SJSA1 (cell line): ENCODE measurements around a stretch of chr6.

DNA sequence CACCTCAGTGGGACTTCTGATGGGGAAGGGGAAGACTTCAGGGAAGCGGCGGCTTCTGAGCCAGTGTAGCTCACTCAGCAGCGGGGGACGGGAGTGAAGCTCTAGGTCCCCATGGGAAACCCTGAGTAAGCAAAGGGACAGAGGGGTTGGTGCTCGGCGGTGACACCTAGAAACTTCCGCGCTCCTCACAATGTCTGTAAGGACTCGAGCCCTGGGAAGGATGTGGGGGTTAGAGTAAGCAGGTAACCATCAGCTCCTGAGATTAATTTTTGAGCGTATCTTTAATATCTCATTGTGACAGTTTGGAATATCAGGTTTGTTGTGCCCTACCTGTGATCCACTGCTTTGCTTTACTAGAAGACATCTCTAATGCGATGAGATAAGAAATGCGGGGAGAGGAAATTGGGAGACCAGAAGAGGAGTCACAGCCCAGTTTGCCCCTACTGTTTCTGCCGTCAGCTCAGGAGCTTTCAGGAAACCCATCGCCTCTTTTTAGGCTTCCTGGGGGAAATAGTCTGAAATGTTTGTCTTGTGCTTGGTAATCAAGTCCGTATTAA is 7.1 kb downstream of the HIVEP1 start:
- RAMPAGE, long total RNA = no peak

GRCh38 chr6:12019677-12020549 is 7.8 kb downstream of the HIVEP1 start:
- RAMPAGE, long total RNA = no peak

GRCh38 chr6:12291277-12291520 is 1.0 kb downstream of the EDN1 start:
- RAMPAGE, long total RNA = no peak

- RAMPAGE, long total RNA = no peak
Measured at GRCh38 chr6:12291808-12292731, 1.9 kb downstream of the EDN1 start.

- RAMPAGE, long total RNA = no peak
Measured at GRCh38 chr6:12314593-12315206, 24.5 kb downstream of the EDN1 start.

- RAMPAGE, long total RNA = no peak
Measured at GRCh38 chr6:12324290-12324609, 34.1 kb downstream of the EDN1 start.

- RAMPAGE, long total RNA = no peak
Measured at GRCh38 chr6:12422724-12423249, 132.6 kb downstream of the EDN1 start.

DNA sequence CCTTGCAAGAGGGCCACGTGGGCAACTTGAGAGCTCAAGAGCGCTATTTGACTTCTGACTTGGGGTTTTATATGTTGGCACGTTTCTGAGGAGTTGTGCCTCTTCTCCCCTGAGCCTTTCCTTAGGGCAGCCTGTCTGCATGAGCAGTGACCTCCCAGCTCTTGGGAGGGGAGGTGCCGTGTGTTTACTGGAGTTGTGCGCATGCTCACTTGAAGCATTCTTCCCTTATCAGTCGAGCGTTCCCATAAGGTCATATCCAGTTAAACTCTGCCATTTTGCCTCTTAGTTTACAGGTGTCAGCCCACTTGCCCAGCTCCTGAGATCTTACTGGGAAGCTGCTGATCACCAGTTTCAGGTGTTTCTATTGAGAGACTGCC is 122.4 kb upstream of the PHACTR1 start:
- RAMPAGE, long total RNA = no peak

GRCh38 chr6:12595266-12595847 is 121.2 kb upstream of the PHACTR1 start:
- RAMPAGE, long total RNA = no peak

- RAMPAGE, long total RNA = no peak
Measured at GRCh38 chr6:13038312-13038640, 290.1 kb downstream of the TBC1D7 start.

DNA sequence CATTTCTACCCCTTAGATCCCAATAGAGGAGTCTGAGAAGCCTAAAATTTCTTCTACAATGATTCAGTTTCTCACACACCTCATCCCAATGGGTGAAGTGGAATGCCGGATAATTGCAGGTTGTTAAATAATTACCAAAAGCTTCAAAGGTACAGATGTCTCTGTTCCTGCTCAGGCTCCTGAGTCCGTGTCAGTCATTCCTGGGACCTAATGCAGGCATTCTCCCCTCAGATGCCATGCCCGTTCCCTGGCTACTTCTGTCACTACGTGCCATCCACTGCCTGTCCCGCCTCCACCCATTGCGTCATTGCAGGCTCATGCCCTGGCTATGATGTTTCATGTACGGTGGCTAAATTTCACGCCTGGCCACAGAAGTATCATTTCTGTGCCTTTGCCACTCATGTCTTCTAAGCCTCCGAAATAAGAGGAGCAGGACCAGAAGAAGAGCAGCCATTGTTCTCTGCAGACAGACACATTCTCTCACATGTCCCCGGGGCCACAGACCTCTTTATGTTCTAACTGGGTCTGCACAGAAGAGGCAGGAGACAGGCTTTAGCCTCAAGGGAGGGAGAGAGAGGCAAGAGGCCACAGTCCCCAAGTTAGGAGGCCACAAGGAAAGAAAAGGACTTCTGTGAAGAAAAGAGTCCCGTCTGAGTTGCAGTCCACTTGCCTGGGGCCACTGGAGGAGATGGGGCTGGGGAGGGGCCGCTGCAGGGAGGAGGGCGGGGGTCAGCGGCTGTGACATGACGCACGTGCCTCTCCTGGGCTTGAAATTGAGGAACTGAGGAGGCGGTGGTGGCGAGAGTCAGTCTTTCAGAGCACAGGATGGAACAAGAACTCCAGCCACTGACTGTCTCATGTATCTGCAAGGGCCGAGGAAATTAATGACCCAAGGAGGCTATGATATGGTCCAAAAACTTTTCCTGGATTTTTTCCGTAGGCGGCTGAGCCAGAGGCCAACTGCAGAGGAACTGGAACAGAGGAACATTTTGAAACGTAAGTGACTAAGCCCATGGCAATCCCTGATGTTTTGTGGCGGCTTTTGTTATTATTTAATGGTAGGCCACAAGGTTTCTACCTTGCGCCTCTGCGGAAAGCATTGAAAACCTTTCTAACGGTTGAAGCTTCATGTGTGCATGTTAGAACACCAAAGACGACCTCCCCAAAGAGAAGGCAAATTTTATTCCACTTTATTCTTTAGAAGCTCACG is 56.0 kb downstream of the TBC1D7 start:
- RAMPAGE, long total RNA = no peak

GRCh38 chr6:13286064-13286811 is 42.1 kb downstream of the TBC1D7 start:
- RAMPAGE, long total RNA = no peak

GRCh38 chr6:13302175-13303152 is 25.9 kb downstream of the TBC1D7 start:
- RAMPAGE, long total RNA = no peak

DNA sequence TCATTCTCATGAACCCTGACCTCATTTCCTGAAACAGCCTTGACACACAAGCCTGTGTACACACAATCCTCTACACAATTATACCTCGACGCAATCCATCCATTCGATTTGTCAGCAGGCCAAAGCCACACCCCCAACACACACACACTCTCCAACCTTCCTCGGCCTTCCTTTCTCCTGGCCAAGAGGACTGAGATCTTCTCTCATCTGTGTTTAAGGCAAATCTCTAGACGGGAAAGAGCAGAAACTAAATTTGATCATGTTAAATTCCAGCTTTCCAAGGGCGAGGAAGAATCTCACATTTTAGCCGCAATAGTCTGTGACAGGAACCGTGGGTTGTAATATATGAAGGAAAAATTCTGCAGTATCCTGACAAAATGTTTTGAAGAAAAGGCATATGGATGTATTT is 25.2 kb downstream of the TBC1D7 start:
- RAMPAGE, long total RNA = no peak

GRCh38 chr6:13383447-13383900 is 55.1 kb upstream of the TBC1D7 start:
- RAMPAGE, long total RNA = no peak

DNA sequence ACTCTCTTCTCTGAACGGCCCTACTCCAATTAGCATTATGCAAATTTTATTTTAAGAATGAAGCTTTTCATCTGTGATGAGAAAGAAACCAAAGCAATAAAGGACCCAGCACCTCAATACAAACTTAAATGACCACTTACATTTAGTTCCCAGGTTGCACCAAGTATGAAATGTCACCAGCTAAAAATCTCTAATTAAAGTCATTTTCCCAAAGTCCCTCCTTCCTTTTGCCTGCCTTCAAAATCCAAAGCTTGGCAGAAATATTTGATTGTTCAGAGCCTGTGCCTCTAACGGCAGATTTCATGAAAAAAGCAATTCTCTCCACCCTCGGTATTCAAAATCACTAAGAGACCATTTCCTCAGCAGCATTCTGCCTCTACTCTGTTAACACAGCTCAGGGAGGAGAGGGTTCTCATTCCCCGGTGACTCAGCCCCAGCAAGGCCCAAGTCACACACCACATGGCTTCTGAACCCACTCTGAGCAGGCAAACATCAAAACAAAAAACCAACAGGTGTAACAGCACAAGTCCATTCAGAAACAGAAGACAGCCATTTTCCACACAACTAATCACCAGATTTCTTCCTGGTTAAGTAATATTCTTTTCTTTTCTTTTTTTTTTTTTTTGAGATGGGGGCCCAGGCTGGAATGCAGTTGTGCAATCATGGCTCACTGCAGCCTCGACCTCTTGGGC is 55.6 kb downstream of the GFOD1 start:
- RAMPAGE, long total RNA = no peak

DNA sequence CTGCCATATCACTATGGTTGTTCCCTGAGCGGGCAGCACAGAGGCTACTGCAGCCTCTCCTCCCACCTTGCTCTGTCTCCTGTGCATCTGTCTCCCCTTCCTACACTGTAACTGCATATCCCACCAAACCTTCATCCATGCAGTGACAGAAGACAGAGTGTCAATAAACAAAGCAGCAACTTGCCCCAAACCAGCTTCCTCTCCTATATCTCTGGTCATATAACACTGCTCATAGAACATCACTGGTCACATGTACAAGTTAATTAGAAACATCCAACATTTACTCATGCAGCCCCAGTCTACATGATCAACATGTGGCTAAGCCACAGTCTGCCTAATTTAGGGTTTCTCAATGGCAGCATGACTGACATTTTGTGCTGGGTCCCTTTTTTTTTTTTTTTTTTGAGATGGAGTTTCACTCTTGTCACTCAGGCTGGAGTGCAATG is 54.6 kb downstream of the GFOD1 start:
- RAMPAGE, long total RNA = no peak

DNA sequence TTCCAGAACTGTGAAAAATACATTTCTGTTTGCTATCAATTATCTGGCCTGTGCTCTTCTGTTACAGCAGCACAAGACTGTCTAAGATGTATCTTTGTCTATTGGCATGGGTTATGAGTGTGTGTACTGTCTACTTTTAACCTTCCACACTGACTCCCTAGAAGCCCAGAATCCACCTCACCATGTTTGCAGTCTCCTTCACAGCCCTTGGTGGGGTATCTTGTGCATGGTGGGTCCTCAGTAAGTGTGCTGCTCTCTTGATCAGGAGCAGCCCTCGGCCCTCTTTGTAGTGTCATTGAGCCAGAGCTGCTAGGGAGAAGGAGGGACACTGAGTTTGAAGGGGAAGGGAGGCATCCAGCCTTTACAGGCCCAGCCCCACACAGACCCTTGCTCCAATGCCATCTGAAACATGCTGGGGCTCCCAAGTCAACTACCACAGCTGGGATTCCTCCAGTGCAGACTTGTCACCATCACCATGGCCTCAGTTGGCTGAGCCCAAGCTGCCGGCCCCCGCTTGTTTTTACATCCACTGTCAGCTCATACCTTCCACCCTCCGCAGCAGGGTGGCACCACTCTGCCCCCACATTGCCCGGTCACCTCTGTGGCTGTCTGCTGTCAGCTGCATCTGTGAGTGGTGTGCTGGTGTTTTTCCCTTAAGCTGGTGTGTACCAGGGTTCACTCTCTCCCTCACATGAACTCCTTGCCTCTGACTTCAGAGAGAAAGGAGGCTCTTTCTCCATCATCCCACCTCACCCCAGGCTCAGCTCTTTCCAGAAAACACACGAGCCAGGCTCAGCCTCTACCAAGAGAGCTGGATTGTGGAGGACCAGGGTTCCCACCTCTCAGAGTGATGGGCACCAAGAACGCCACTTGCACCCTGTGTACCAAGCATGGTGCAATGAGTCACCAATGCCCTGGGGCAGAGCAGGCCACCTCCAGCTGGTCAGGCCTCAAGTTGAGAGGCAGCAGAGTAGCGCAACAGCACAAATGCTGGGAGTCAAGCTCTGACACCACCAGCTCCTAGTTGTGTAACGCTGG is 26.1 kb downstream of the GFOD1 start:
- RAMPAGE, long total RNA = no peak

DNA sequence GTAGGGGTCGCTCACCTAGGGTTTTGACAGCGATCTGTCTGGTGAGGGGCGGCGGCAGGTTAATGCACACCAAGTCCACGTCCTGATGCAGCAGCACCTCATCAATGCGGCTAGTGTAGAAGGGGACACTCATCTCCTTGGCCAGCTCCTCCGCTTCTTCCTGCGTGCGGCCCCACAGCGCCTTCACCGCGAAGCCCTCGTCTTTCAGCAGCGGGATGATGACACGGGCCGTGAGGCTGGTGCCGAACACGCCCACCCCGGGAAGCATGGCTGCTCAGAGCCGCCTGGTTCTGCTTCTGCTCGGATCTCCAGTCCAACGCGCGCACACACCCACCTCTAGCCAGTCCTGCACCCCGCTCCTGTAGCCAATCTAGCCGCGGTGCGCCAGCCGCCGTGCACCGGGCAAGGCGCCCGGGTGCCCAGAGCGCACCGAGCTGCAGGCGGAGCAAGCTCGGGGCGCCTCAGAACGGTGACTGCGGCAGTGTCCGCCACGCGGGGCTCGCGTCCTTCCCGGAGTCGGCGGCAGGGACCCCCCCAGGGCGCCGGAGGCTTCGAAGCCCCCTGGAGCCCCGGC is 690 bp downstream of the GFOD1 start:
- RAMPAGE, long total RNA = no peak

- RAMPAGE, long total RNA = no peak
Measured at GRCh38 chr6:13512902-13513326, 25.5 kb upstream of the GFOD1 start.